Epithelial cell of alveolus of lung (primary cell): Measurements from ENCODE around the genes FADS3 and ASRGL1.

DNA sequence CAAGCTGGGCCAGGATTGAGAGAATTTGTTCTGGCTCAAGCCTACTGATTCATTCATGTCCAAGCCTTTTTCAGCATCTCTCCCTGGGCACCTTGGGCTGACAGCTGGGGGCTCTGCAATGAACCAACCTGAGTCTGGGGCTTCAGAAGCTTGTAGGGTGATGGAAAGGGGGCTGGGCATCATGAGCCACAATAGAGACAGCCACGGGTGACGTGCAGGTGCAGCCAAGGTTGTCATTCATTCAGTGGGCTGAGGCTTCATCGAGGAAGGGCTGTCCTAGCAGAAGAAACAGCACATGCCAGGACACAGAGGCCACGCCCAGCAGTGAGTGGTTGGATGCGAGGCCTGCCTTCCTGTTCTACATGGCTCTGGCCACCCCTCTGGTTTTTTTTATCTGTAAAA is 19.9 kb upstream of the SYT7 start:
- RAMPAGE, long total RNA, result no peak
- RRBS, result no CpG with 5 or more reads among the region's 5 CpGs

DNA sequence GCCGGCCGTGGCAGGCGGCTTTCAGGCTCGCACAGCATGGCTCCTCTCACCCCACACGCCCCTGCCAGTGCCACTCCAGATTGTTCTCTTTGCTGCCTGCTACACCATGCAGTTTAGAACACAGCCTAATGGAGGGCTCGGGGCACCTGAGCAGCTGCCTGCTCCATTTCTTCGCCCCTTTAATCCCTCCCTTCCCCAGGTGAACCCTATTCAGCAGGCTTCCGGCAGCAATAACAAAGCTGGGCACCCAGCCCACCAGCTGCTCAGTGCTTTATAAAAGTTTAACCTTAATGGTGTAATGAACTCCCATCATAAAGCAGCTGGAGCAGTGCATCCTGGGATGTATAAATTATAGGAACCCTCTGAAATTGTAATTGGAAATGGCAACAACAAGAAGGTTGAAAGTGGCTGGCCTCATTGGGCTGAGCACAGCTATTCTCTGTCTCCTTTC is 10.8 kb downstream of the DAGLA start:
- RAMPAGE, long total RNA, result no peak
- RRBS, result no CpG with 5 or more reads among the region's 8 CpGs

DNA sequence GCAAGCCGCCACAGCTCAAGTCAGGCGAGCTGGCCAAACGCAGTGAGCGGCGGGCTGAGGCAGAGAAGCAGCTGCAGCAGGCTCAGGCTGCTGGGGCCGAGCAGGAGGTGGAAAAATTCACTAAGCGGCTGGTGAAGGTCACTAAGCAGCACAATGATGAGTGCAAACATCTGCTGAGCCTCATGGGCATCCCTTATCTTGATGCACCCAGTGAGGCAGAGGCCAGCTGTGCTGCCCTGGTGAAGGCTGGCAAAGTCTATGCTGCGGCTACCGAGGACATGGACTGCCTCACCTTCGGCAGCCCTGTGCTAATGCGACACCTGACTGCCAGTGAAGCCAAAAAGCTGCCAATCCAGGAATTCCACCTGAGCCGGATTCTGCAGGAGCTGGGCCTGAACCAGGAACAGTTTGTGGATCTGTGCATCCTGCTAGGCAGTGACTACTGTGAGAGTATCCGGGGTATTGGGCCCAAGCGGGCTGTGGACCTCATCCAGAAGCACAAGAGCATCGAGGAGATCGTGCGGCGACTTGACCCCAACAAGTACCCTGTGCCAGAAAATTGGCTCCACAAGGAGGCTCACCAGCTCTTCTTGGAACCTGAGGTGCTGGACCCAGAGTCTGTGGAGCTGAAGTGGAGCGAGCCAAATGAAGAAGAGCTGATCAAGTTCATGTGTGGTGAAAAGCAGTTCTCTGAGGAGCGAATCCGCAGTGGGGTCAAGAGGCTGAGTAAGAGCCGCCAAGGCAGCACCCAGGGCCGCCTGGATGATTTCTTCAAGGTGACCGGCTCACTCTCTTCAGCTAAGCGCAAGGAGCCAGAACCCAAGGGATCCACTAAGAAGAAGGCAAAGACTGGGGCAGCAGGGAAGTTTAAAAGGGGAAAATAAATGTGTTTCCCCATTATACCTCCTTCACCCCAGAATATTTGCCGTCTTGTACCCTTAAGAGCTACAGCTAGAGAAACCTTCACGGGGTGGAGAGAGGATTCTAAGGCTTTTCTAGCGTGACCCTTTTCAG is 3.2 kb downstream of the FEN1 start:
- RAMPAGE, long total RNA, result no peak
- RRBS, result 91% methylated on average over 2 of the region's 28 CpGs

DNA sequence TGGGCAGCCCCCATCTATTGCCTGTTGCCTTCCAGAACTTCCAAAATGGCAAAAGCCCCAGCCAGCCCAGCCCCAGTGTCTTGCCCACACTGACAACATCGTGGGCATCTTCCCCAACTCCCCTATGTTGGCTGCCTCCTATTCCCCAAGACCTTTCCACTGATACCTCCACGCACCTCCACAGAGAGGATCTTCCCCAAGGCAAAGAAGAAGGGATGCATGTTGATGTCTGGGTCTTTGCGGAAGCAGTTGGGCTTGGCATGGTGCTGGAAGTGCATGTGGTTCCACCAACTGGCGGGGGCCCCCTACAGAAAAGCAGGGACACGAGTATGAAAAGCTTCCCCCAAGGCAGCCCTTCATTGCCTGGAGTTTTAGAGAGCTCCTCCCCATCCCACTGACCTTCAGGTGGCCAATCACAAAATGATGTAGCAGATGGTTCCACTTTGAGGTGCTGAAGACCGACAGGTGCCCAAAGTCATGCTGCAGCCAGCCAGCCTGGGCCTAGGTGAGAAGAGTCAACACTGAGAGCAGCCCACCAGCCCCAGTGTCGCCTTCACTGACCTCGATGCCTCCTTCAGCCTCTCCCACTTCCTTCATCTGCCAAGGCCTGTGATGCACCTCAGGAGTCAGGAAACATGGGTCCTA is 6.1 kb downstream of the FADS1 start:
- RAMPAGE, long total RNA, result no peak
- RRBS, result no CpG with 5 or more reads among the region's 8 CpGs

- RAMPAGE, long total RNA, result no peak
- RRBS, result 2% methylated on average over 14 of the region's 54 CpGs
Measured at GRCh38 chr11:61828642-61829470, 756 bp downstream of the FADS2 start.

DNA sequence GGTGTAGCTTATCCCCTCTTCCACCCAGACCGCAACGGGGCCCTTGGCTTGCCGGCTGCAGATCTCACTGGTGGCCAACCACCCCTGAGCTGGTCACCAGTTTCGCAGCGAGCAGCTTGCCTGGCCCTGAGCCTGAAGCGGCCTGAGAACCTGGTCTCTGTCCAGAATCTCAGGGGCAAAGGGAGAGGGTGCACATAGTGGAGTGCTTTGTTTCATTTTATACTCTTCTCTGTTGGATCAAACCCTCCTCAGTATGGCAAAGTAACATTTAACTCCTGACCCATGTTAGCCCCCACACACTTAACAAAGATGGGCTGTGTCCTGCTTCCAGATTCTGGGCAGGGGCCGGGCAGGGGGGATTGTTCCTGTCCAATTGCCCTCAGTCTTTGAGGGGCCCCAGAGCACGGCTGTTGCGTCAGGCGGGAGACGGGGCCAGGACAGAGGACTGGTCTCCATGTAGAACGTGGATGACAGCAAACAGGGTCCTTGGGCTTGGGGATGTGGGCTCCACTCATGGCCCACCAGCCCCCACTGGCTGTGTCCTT is 14.1 kb downstream of the FADS2 start:
- RAMPAGE, long total RNA, result no peak
- RRBS, result no CpG with 5 or more reads among the region's 12 CpGs

DNA sequence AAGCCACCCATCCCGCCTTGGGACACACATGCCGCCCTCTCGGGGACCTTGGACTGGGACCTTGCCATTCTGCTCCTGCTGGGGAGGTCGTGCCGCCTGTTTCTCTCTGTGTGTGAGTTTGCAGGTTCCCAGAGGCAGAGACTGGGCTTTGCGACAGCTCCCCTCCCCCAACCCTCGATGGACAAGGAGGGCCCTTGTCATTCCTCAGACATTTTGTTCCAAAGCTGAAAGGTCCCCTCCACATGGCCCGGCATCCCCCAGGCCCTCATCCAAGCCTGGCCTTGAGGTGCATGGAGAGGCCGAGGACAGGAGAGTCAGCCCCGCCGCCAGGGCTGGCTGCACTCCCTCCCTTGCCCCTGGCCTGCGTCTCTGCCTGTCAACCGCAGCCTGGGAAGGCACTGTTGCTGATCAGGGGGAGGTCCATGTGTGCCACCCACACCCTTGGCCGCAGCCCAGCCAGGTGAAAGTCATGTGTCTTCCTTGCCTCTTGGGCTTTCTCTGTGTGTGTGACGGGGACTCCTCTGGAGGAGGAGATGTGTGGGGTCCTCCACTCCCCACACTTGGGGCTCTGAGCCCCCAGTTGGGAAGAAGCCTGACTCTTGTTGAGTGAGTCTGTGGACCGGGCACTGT is 25.7 kb downstream of the FADS2 start:
- RAMPAGE, long total RNA, result no peak
- RRBS, result no CpG with 5 or more reads among the region's 16 CpGs

GRCh38 chr11:61876231-61876961 is 14.9 kb downstream of the FADS3 start:
- RAMPAGE, long total RNA, result no peak
- RRBS, result no CpG with 5 or more reads among the region's 20 CpGs

- RAMPAGE, long total RNA, result no peak
- RRBS, result no CpG with 5 or more reads among the region's 1 CpG
Measured at GRCh38 chr11:61881282-61881597, 10.1 kb downstream of the FADS3 start.

GRCh38 chr11:61891375-61892357 is at the start of gene FADS3:
TSS of gene FADS3 (minus strand) at chr11:61891545.
- RAMPAGE, long total RNA, result no peak
- RRBS, result under 1% methylated on average over 47 of the region's 99 CpGs

- RAMPAGE, long total RNA, result no peak
- RRBS, result no CpG with 5 or more reads among the region's 25 CpGs
Measured at GRCh38 chr11:61904341-61905081, 12.9 kb downstream of the RAB3IL1 start.

DNA sequence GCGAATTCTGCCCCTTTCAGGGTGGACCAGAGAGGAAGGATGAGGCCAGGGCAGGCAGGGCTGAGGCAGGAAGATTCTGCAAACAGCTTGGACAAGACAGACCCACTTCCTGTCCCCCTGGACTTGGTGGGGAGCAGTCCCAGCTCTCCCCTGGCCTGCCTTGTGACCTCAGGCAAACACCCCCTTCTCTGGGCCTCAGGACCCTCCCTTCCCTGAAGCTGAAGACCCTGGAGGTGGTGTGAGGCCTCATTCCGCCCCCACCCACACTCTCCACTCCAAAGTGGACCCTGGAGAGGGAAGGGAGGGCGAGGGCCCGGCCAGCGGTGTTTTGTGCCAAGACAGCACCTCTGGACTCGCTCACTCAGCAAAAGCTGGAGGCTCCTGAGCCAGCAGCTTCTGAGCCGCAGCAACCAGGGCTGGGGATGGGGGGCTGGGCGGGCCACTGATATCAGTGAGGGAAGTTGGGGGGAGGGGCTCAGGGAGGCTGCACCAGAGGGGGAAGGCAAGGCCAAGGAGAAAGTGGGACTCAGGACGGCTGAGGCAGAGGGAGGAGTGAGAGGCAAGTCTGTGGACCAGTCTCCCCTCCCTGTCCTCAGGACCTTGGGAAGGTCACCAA is 8.5 kb downstream of the RAB3IL1 start:
- RAMPAGE, long total RNA, result no peak
- RRBS, result no CpG with 5 or more reads among the region's 9 CpGs

DNA sequence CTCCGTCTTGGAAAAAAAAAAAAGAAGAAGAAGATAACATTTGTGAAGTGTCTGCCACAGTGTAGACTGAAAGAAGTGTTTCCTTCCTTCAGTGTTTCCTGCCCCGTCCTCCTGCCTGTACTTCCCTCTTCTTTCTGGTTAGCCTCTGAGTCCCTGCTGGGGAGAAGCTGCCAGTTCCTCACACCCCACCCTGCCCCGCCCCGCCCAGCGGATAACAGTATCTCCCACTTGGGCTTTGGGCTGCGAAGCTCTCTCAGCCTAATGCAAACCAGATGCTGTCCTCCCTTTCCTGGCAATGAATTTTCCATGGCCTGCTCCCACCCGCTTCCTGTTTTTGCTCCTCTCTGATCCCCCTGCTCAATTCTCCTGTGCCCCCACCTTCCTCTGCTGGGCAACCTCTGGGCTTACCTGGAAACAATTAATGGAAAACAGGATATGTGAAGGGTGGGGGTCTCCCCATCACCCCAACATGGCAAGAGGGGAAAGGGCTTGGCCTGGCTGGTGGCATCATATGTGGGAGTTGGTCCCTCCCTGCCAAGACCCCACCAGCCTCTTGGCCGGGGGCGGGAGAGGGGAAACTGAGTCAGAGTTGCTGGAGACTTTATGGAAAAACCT is 5.3 kb upstream of the RAB3IL1 start:
- RAMPAGE, long total RNA, result no peak
- RRBS, result no CpG with 5 or more reads among the region's 9 CpGs

GRCh38 chr11:61954583-61955464 is 4.7 kb downstream of the BEST1 start:
- RAMPAGE, long total RNA, result no peak
- RRBS, result no CpG with 5 or more reads among the region's 29 CpGs

DNA sequence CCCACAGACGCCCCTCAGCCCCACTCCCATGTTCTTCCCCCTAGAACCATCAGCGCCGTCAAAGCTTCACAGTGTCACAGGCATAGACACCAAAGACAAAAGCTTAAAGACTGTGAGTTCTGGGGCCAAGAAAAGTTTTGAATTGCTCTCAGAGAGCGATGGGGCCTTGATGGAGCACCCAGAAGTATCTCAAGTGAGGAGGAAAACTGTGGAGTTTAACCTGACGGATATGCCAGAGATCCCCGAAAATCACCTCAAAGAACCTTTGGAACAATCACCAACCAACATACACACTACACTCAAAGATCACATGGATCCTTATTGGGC is 4.9 kb downstream of the FTH1 start:
- RAMPAGE, long total RNA, result no peak
- RRBS, result no CpG with 5 or more reads among the region's 6 CpGs

- RAMPAGE, long total RNA, result no peak
- RRBS, result no CpG with 5 or more reads among the region's 12 CpGs
Measured at GRCh38 chr11:61963567-61964463, 3.6 kb downstream of the FTH1 start.

GRCh38 chr11:61964464-61964616 is 3.1 kb downstream of the FTH1 start:
- RAMPAGE, long total RNA, result no peak
- RRBS, result no CpG with 5 or more reads among the region's 1 CpG

DNA sequence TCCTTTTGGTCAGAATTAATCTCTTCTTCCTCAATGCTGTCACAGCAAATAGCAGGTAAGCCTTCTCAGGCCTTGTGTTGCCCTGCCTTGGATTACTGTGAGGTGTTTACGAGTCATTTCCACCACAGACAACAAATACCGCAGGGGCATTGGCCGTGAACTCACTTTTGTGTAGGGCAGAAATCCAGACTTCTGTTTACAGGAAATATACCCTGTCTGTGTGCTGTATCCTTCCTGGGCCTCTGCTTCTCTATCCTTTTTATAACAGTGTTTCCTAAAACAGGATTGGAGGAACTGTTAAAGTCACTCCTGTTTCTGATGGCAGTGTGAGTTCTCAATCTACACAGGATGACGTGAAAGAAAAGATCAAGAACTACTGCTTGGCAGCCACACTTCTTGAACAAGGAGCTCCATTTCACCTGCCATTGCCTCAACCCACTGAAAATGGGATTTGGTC is 66.2 kb upstream of the FTH1 start:
- RAMPAGE, long total RNA, result no peak
- RRBS, result no CpG with 5 or more reads among the region's 4 CpGs

GRCh38 chr11:62061796-62062306 is 62.0 kb upstream of the INCENP start:
- RAMPAGE, long total RNA, result no peak
- RRBS, result no CpG with 5 or more reads among the region's 5 CpGs

DNA sequence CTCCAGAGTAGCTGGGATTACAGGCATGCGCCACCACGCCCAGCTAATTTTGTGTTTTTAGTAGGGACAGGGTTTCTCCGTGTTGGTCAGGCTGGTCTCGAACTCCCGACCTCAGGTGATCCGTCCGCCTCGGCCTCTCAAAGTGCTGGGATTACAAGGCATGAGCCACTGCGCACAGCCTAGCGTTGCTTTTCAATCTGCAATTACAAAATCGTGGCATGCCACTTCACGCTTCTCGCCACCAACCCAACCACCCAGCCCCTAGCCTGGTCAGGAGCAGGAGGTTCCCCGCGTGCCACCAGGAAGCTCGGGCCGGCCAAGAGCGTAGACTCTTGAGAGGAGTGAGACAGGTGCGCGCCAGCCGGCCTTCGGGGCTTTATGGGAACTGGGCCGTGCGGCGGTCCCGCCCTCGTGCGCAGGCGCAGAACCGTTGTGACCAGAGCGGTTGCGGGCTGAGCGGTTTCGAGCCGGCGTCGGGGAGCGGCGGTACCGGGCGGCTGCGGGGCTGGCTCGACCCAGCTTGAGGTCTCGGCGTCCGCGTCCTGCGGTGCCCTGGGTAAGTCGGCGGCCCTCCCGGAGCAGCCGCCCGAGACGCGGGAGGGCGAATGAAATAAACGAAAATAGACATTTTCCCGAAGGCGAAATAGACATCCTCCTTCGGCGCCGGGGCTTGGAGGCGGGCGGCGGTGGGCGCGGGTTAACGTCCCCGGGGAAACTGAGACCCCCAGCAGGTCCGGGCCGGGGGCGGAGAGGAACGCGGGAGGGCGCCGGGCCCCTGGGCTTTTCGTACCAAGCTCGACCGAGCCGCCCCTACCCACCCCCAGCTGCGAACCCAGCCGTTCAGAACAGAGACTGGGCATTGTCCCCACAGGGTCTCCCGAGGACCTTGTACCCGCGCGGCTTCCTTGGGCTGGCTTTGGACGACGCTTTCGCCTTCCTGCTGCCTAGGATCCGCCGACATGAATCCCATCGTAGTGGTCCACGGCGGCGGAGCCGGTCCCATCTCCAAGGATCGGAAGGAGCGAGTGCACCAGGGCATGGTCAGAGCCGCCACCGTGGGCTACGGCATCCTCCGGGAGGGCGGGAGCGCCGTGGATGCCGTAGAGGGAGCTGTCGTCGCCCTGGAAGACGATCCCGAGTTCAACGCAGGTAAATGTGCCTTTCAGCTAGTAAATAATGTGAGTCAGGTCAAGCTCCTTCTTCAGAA is at the start of gene ASRGL1:
TSS of gene ASRGL1 (plus strand) at position 430 of the 1,207 bp plus-strand sequence.
- RAMPAGE, long total RNA, result no peak
- RRBS, result 2% methylated on average over 37 of the region's 111 CpGs